Measurements from ENCODE around the genes MAP3K6 and FGR.

DNA sequence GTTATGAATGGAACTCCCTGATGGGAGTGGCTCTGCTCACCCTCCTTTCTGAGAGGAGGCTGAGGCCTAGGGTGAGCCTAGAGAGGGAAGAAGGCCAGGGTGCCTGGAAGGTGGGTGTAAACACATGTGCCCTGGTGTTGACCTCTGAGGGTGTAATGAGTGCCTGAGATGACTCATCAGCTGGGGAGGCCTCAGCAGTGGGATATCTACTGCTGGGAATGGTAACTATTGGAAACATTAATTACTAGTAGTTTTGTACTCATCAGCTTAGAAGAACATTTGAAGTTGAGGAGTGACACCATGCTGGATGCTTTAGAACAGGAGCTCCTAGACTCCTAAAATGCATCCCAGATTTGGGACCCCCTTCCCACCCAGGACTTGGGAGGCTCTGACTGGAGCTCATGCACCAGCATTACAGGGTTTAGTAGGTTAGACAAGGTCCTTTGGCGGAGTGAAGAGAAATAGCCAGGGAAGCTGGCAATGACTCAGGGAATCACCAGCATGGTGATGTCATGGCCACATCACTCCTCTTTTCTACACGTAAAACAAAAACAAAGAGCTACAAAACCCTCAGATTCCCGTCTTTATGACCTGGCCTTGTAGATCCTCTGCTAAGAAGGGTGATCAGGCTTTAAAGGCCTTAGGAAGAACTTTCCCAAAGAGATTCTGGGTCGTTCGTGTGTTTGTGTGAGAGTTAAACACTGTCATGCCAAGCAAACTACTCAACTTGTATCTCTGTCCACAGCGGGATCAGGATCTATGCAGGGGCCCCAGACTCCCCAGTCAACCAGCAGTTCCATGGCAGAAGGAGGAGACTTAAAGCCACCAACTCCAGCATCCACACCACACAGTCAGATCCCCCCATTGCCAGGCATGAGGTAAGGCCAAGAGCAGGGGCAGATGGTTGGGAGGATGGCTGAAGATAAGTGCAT, 15.7 kb upstream of the PIGV start:
- PRO-cap, result no peak

- PRO-cap, result no peak
Measured at GRCh38 chr1:26790941-26791616, 3.3 kb downstream of the PIGV start.

GRCh38 chr1:26856121-26856945, 6.6 kb upstream of the SFN start:
- PRO-cap, result no peak

GRCh38 chr1:26858551-26859364, 4.2 kb upstream of the SFN start:
- PRO-cap, result no peak

DNA sequence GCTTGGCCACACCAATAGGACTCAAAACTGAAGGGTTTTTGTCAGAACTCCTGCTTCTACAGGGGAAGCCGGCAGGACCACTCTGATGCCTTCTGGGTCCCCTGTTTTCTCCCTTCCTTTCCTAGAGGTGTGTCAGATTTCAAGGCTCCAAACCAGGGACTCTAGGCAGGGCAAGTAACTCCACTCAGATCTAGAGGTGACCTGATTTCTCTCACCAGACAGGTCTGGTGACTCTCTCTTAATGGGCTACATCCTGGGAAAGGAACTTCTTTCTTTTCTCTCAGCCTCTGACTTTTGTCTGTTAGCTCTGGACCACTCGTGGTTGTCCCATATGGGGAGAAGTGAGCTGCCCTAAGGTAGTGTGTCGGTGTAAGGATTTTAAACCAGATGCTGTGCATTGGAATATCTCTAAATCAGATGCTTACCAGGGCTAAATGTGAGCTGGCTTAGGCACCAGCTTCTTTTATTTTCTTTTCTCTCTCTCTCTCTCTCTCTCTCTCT, 4.9 kb downstream of the SFN start:
- PRO-cap, result no peak

DNA sequence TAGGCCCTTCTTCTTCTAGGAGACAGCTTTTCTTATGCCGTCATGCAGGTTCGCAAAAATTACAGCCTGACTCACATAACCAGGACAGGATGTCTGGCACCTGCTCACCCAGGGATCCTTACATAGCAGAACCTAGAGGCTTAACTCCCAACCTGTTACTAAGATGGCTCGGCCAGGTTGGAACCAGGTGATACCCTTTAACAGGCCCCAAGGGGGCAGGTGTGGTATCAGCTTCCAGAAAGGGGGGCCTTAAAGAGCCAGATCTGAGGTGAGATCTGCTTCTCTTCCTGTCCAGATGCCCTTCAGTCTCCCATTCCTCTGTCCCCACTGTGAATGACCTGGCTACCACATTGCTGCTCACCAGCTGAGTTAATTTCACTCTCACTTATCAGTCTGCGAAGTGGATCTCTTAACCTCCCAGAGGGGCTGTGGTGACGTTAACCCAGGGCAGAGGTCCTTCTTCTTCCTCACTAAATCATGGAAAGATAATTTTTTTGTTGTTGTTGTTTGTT, 1.7 kb downstream of the TRNP1 start:
- PRO-cap, result unidirectional peak, minus-strand start at position 160 of the sequence

DNA sequence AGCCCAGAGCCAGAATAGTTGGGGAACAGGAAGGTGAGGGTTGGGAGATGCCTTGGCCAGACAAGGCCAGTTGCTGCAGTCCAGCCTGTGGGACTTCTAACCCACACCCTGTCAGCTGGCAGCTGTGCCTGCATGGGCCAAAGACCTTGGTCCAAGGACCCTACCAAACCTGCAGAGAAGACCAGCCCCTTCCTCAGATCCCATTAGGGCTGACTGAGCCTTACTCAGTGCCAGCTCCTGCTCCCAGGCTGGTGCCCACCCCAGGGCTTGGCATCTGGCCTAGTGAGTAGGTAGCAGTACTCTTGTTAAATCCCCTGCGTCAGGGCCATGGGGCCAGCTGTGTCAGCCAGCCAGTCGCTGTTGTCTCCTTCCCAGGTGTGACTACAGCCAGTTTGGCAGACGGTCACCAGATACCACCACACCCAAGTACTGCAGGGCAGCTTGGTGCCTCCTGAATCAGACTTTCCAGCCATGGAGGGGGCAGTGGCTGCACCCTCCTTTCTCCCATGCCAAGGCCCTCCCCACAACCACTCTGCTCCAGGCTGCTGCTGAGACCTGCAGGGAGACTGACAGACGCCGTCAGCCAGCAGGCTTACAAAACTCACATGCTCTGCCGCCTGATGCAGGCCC, 3.1 kb downstream of the TENT5B start:
- PRO-cap, result no peak

DNA sequence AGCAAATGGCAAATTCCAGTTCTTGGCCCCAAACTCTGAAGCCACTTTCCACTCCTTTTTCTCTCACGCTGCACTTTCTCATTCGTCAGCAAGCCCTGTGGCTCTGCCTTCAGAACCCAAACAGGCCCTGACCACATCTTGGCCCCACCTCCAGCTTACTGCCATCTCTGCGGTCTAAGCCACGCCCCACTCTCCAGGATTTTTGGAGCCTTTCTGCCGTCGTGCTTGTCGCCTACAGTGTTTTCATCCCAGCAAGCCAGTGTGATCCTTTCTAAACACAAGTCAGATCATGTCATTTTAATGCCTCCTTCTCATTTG, 14.4 kb upstream of the TENT5B start:
- PRO-cap, result bidirectional peak, plus-strand start at position 228 of the sequence, minus-strand start at position 105 of the sequence

GRCh38 chr1:27031129-27032253, 18.8 kb upstream of the TENT5B start:
- PRO-cap, result bidirectional peak, plus-strand start at chr1:27031917, minus-strand start at chr1:27031643

- PRO-cap, result no peak
Measured at GRCh38 chr1:27109662-27110243, 45.2 kb downstream of the SLC9A1 start.

GRCh38 chr1:27136894-27137821, 17.8 kb downstream of the SLC9A1 start:
- PRO-cap, result no peak

GRCh38 chr1:27366762-27367698, at the start of gene MAP3K6:
Gene MAP3K6, minus strand, starts transcription at chr1:27366961.
- PRO-cap, result bidirectional peak, plus-strand start at chr1:27366872, minus-strand start at chr1:27366959

GRCh38 chr1:27379784-27380228, 3.3 kb downstream of the CD164L2 start:
- PRO-cap, result no peak

DNA sequence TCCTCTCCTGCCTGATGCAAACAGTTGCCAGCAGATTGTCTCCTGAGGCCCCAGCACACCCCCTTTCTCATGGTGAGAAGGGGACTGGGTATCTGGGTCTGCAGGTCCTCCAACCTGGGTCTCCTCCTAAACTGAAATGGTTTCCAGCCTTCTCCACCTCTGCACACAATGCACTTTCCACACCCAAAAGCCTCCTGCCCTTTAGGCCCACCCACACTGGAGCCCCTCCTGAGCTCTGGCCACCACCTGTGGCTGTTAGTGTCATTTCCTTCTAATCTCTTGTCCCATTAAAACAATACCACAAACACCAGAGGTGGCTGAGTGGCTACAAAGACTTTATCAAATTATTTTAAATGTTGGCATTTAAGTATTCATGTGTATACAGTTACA, 11.5 kb downstream of the GPR3 start:
- PRO-cap, result no peak

GRCh38 chr1:27488007-27489064, 1.6 kb downstream of the WASF2 start:
- PRO-cap, result bidirectional peak, plus-strand start at chr1:27488183, minus-strand start at chr1:27488089

DNA sequence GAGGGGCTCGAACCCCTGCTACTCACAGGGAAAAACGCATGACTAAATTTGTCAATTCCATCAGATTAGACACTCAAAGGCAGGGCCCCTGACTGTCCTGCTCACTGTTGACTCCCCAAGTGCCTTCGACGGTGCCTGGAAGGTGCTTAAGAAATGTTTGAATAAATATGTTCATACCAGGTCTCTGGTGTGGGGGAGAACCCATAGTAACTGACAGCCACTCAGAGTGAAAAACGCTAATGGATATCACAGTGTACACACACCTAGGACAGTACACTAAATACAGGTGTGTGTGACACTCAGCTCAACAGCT, 39.7 kb upstream of the WASF2 start:
- PRO-cap, result unidirectional peak, minus-strand start at position 121 of the sequence

DNA sequence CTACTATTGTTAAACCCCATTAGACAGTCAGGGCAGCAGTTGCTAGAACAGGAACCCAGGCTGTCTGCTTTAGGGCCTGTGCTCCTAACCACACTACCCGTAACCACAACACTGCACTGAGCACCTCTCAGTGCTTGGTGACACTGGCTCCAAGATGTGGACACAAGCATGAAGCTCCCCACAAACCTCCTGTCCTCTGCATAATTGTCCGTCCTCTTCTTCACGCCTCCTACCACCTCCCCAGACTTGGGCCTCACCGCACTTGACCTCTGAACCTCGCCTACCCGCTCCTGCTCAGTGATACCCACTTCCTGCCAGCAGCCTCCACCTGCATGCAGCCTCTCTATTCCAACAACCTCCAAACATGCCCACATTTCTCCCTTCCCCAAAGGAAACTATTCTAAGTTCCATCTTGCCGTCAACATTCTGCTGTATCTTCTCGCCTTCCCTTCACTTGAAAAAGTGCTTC, 14.5 kb upstream of the AHDC1 start:
- PRO-cap, result no peak

DNA sequence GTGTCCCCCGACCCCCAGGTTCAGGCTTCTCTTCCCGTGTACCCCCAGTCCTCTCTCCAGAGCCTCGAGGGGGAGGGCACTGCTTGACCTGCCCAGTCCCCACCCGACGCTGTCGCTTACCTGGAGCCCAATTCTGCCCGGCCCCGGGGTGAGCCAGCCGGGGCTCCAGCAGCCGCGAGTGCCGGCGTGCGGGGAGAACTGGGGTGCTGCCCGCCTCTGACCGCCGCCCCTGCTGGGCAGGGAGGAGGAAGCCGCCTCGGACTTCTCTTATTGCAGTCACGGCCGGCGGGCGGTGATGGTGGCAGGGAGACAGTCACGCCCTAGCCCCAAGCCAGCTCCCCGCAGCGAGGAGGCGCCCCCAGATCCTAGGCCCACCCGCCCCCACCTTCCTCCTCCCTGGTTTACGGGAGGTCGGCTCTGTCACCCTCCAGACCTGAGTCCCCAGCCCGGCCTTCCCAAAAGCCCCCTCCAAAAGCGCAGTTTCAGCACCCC, at the start of gene FGR:
FGR (minus strand) TSS at position 241 of the 492 bp plus-strand sequence.
- PRO-cap, result no peak

- PRO-cap, result no peak
Measured at GRCh38 chr1:27662510-27663620, 9.1 kb downstream of the IFI6 start.

DNA sequence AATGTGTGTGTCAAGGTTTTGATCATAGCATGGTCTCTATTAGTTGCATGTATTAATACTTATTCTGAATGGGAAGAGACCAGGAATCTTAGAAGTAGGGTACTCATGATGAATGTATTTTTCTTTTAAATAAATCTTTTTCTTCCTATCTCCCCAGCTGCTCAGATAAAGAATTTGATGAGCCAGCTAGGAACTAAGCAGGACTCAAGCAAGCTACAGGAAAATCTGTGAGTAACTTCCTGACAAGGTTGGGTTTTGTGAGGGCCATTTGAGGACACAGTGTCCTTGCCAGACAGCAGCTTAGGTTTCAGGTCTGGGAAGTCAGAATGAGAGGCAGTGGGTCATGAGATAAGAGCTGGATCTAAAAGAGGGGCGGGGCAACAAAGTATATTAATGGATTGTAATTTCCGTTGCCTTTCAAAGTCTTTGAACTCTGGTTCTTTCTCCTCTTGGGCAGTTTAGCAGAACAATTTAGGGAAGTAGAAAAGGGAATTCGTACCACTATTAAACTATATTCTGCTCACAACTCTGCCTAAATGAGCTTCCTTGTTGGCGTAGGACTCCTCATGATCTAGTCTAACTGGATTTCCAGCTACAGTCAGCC, 16.5 kb downstream of the STX12 start:
- PRO-cap, result no peak